Hepatocyte (in vitro differentiated cells and primary cell): Measurements from ENCODE around the genes APOC4, BLOC1S3, FOSB and RTN2.

DNA sequence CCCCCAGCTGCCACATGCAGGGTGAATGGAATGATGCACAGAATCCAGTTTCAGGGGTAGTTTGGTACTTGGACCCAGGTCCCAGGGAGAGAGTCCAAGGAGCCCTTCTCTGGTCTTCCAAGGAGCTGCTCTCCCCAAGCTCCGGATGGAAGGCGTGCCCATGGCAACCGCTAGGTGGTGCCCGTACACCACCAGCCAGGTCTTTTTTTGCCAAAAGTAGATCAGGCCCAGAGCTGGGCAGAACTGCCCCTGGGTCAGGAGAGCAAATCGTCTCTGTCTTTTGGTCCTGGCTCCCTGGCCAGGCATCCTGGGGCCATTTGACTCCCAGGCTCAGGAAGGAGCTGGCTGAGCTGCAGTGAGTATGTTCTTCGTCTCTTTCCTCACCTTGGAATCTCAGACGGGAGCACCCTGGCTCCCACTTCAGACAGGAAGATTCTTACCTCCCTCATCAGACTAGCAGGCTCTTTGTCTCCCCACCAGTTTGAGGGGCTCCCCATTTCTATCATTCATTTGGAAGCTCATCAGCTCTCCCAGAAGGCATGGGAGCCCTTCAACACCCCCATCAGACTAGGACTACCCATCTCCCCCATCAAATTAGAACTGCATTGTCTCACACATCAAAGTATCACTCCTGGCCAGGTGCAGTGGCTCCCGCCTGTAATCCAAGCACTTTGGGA is 24.5 kb upstream of the BCL3 start:
- RAMPAGE, long total RNA = no peak
- RRBS = no CpG with 5 or more reads among the region's 8 CpGs

GRCh38 chr19:44735093-44735364 is 13.5 kb upstream of the BCL3 start:
- RAMPAGE, long total RNA = no peak
- RRBS = no CpG with 5 or more reads among the region's 3 CpGs

DNA sequence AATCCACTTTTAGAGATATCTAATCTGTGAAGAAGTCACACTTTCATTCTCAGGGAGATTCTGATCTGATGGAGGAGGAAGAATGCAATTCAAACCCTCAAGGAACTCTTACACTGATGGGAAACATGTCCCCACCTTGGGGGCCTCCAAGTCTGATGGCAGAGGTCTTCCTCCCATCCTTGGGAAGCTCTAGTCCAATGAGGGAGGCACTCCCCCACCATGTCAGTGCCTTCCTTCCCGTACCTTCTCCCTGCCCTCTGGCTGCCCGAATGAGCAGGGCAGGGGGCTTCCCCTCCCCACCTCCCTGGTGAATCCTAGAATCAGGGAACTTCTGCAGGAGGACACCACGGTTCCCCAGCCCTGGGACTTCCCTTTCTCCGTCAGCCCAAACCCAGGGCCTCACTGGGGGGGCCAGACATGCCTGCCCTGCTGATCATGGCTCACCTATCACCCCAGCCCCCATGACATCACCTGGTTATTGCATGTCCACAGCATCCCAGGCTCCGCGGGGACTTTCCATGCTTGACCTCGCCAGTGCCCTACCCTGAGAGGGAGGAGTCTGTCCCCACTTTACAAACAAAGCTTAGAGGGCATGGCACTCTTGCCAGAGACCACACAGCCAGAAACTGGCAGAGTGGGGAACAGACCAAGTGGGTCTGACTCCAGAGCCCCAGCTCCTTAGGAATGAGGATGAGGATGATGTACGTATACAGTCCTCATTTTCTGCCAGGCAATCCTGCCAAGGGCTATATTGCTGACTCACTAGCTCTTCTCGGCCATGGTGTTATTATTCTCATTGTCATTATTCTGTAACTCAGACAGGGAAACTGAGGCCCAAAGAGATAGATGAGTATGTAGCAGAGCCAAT is 9.7 kb upstream of the BCL3 start:
- RAMPAGE, long total RNA = no peak
- RRBS = no CpG with 5 or more reads among the region's 9 CpGs

DNA sequence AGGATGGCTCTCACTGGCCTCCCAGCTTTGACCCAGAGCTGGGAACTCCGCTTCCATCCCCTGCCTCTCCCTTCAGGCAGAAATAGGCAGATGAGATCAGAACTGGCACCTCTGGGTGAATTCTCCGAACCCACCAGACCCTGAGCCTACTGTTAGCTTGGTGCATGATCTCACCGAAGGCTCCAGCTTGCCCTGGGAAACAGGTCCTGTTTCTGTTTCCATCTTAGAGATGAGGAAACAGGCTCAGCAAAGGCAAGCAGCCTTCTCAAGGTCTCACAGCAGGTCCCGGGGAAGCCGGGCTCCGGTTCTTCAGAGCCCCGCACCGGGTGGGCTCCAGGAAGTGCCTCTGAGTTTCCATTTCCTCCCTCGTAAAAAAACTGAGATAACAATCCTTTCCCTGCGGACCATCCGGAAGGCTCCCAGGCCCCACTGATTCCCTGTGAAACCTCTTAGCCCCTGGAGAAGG is 2.0 kb downstream of the NECTIN2 start:
- RAMPAGE, long total RNA = no peak
- RRBS = 43% methylated on average over 3 of the region's 11 CpGs

GRCh38 chr19:44927692-44928200 is 13.3 kb downstream of the APOC1 start:
- RAMPAGE, long total RNA = no peak
- RRBS = no CpG with 5 or more reads among the region's 12 CpGs

- RAMPAGE, long total RNA = no peak
- RRBS = no CpG with 5 or more reads among the region's 17 CpGs
Observed at GRCh38 chr19:44942006-44942596, at the start of gene APOC4. APOC4 (plus strand) TSS chr19:44942237.

- RAMPAGE, long total RNA = no peak
- RRBS = no CpG with 5 or more reads among the region's 4 CpGs
Observed at GRCh38 chr19:44956683-44956945, 1.4 kb downstream of the CLPTM1 start.

GRCh38 chr19:45068149-45068683 is 8.1 kb downstream of the ZNF296 start:
- RAMPAGE, long total RNA = no peak
- RRBS = no CpG with 5 or more reads among the region's 10 CpGs

DNA sequence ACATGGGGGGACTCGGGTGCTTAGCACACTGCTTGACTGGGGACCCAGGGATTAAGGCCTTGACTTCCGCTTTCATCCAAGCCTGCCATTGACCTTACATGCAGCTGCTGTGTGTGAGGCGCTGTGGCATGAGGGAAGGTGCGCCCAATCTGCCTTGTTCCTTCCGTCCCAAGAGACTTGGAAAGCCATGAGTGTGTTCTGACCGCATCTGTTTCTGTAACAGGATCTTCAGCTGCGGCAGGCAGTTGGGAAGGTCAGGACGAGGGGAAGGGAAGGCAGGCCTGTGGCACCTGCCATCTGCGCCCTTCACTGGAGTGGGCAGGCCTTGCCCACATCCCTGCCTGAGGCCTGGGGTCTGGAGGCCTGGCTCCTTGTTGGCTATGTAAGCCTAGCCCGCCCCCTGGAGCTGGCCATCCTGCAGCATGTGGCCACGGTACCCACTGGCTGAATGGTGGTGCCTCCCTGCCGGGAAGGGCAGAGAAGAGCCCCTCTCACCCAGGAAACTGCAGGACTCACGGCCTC is 23.1 kb downstream of the PPP1R37 start:
- RAMPAGE, long total RNA = no peak
- RRBS = no CpG with 5 or more reads among the region's 13 CpGs

- RAMPAGE, long total RNA = no peak
- RRBS = no CpG with 5 or more reads among the region's 10 CpGs
Observed at GRCh38 chr19:45170544-45171064, 7.4 kb downstream of the TRAPPC6A start.

- RAMPAGE, long total RNA = no peak
- RRBS = 1% methylated on average over 4 of the region's 27 CpGs
Observed at GRCh38 chr19:45178700-45179156, at the start of gene BLOC1S3. BLOC1S3 (plus strand) TSS chr19:45178784.

GRCh38 chr19:45245918-45246232 is 668 bp upstream of the EXOC3L2 start:
- RAMPAGE, long total RNA = no peak
- RRBS = no CpG with 5 or more reads among the region's 4 CpGs

DNA sequence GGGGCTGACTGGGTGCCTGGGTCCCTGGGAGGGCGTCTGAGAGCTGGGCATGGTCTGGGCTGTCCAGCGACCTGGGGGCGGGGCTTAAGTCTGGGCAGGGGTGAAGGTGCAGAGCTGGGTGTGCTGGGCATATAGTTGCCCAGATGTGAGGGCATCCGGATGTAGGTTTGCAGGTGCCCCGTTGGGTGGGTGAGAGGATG is 13.8 kb downstream of the MARK4 start:
- RAMPAGE, long total RNA = no peak
- RRBS = 97% methylated on average over 2 of the region's 5 CpGs

DNA sequence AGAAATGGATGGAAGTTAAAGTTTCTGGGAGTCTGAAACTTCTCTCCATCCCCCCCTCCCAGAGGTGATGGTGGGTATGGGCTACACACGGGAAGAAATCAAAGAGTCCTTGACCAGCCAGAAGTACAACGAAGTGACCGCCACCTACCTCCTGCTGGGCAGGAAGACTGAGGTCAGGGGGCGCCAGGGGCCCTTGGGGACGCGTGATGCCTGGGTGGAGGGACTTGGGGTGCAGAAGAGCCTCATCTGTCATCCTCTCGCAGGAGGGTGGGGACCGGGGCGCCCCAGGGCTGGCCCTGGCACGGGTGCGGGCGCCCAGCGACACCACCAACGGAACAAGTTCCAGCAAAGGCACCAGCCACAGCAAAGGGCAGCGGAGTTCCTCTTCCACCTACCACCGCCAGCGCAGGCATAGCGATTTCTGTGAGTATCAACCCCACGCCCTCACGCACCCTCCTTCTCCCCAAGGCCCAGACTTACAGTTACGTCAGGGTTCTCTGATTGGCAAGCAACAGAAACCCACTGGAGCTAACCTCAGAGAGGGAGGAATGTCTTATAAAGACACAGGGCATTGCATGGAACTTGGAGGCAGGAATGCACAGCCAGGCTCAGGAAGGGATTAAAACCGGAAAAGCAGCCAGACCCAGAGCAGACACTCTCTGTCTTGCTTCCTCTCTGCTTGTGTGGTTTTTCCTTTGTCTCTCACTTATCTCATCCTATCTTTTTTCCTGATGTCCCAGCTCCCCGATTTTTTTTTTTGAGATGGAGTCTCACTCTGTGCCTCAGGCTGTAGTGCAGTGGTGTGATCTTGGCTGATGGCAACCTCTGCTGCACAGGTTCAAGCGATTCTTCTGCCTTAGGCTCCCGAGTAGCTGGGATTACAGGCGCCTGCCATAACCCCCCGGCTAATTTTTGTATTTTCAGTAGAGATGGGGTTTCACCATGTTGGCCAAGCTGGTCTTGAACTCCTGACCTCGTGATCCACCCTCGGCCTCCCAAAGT is 29.5 kb downstream of the MARK4 start:
- RAMPAGE, long total RNA = no peak
- RRBS = no CpG with 5 or more reads among the region's 29 CpGs

- RAMPAGE, long total RNA = no peak
- RRBS = 69% methylated on average over 4 of the region's 12 CpGs
Observed at GRCh38 chr19:45300342-45301171, 22.1 kb downstream of the CKM start.

- RAMPAGE, long total RNA = no peak
- RRBS = no CpG with 5 or more reads among the region's 12 CpGs
Observed at GRCh38 chr19:45321566-45322143, 1.0 kb downstream of the CKM start.

GRCh38 chr19:45440830-45441298 is 17.1 kb upstream of the ERCC1 start:
- RAMPAGE, long total RNA = no peak
- RRBS = no CpG with 5 or more reads among the region's 2 CpGs

GRCh38 chr19:45467262-45468102 is at the start of gene FOSB:
FOSB (plus strand) TSS chr19:45467996.
- RAMPAGE, long total RNA = no peak
- RRBS = 1% methylated on average over 21 of the region's 62 CpGs

- RAMPAGE, long total RNA = no peak
- RRBS = 2% methylated on average over 8 of the region's 37 CpGs
Observed at GRCh38 chr19:45468103-45468753, 432 bp downstream of the FOSB start.

DNA sequence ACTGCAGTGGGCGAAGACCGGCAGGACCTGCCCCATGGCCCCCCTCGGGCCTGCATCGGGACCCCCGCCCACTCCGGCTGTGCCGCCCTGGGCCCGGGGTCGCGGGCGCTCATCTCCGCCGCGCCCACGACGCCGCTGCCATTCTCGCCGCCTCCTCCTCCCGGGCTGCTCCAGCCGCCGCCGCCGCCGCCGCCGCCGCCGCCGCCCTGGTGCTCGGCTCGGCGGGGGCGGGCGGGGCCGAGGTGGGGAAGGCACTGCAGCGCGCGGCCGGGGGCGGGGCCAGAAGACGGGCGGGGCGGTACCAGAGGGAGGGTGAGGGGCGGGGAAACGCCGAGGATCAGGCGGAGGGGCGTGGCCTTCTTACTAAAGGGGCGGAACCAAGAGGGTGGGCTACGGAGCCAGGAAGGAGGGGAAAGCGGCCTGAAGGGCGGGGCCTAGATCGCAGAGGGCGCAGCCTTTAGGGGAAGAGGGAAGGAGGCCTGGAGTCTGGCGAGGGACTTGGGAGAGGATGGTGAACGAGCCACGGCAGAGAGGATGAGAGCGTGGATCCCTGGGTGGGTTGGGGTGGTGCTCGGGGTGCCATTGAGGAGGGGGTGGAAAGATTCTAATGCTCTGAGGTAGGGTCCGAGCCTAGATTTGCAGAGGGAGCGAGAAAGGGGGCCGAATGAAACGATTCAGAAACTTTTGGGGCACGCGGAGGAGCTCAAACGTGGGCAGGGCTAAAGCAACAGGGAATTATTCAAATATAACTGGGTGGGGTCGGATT is at the start of gene RTN2:
Gene RTN2, minus strand, starts transcription at position 258 of the 766 bp plus-strand sequence.
- RAMPAGE, long total RNA = no peak
- RRBS = 1% methylated on average over 19 of the region's 68 CpGs